Colonic mucosa (tissue), 1 donor: ENCODE results near the genes SEC61A1 and GATA2.

DNA sequence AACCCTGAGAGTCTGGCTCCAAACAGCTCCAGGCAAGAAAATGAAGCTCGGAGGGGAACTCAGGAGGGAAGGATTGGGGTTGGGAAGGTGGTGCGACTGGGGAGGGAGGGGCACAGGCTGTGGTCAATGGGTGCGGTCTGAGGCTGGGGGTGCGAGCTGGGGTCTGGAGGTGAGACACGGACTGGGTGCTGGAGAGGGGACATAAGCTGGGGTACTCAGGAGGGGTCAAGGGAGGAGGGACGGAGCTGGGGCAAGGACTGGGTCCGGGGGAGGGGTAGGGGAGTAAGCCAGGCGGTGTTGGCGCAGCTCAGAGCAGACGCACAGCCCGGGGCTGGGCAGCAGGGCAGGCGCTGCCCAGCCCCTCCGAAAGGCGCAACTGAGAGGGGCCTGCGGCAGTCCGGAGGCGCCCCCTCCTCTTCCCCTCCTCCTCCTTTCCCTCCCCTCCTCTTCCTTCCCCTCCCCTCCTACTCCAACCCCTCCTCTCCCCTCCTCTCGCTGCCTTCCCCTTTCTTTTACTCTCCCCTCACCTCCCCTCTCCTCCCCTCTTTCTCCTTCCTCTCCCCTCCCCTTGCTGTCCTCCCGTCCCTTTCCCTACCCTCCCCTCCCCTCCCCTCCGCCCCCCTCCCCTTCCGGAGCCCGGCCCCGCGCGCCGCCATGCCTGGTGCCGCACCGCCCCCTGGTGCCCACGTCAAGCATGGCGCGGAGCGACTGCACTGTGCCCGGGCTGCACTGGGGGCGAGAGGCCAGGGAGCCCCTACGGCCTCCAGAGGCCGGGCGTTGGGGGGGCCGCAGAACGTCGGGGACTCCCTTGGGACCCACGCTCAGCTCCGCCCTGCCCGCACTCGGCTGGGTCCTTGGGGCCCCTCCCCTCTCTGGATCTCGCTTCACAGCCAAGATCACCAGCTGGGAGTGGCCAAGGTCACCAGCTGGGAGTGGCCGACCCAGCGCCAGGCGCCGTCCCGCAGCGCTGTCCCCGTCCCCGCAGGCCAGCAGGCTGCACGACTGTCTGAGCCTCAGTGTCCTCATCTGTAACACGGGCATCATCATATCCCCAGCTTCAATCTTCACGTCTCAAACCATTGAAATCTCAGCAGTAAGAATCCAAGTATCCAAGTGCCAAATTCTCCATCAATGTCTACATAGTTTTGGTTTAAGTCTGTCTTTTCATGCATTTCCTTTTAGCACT, 42.9 kb downstream of the TPRA1 start:
- PRO-cap = bidirectional peak, plus-strand start at position 976 of the sequence, minus-strand start at position 874 of the sequence

- PRO-cap = no peak
Observed at GRCh38 chr3:127573144-127574095, 17.1 kb downstream of the TPRA1 start.

GRCh38 chr3:127574945-127575678, 15.4 kb downstream of the TPRA1 start:
- PRO-cap = no peak

DNA sequence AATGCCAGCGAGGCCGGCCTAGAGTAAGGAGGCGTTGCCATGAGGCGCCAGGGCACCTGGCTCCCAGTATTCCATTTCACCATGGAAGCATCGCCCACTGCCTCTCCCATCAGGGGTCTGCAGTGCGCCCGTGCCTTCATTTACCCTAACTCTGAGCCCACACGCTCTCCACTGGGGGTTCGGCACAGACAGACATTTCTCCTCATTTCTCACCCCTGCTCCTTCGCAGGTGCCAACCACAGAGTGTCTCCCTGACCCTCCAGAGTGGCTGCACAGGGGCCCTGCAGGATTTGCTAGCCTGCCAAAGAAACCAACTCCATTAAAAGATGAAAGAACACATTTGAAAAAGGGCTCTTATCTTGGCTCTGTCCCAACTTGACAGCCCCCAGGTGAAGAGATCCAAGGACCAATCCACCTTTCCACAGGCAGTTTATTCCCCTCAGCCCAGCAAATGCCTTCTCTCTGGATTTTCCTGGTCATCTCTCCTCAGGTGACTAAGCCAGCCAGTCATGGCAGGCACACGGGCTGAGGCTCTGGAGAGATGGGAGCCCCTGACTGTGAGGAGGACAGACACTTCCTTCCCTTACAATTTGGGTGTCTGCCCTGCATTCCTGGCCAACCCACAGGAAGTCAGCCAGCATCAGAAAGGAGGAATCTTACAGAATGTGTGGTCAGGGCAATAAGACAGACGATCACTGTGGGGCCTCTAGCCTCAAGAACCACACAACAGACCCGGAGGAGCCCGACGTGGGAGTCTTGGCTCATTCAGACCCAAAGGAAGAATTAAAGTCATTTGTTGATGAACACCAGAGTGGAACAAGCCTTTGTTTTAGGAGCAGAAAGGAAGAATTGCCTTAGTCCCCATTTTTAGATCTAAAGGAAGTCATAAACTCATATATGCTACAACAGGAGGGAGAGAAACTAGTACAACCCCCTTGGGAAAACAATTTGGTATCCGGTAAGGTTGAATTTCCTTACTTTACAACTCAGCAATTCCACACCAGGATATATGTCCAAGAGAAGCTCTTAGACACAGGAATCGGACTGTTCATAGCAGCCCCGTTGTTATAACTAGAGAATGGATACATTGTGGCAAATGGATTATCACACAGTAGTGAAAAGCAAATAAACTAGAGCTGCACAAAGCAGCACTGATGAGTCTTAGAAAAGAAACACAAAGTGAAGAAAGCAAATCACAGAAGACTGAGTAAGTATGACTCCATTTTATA, 62.0 kb downstream of the ABTB1 start:
- PRO-cap = bidirectional peak, plus-strand start at position 661 of the sequence, minus-strand start at position 533 of the sequence

DNA sequence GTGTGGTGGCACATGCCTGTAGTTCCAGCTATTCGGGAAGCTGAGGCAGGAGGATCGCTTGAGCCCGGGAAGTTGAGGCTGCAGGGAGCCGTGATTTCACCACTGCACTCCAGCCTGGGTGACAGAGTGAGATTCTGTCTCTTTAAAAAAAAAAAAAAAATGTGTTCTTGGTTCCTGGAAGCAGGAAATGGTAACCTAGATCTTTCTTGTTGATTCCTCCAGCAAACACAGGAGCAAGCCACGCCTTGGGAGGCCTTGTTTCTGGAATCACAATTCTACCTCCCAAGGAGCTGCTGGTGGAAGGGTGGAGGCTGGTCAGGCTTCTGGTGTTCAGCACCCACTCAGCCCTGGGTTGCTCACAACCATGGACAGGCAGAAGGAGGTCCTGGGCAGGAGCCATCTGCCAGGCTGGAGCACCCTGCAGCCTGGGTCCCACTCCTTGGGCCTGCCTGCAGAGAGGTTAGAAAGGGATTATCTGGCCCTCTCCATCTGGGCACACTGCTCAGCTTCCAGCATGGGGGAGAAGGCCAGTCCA, 65.5 kb downstream of the ABTB1 start:
- PRO-cap = unidirectional peak, plus-strand start at position 285 of the sequence

GRCh38 chr3:127746256-127747545, 73.9 kb downstream of the ABTB1 start:
- PRO-cap = no peak

- PRO-cap = no peak
Observed at GRCh38 chr3:127778327-127778793, 44.0 kb downstream of the MGLL start.

- PRO-cap = no peak
Observed at GRCh38 chr3:127791044-127791455, 31.3 kb downstream of the MGLL start.

DNA sequence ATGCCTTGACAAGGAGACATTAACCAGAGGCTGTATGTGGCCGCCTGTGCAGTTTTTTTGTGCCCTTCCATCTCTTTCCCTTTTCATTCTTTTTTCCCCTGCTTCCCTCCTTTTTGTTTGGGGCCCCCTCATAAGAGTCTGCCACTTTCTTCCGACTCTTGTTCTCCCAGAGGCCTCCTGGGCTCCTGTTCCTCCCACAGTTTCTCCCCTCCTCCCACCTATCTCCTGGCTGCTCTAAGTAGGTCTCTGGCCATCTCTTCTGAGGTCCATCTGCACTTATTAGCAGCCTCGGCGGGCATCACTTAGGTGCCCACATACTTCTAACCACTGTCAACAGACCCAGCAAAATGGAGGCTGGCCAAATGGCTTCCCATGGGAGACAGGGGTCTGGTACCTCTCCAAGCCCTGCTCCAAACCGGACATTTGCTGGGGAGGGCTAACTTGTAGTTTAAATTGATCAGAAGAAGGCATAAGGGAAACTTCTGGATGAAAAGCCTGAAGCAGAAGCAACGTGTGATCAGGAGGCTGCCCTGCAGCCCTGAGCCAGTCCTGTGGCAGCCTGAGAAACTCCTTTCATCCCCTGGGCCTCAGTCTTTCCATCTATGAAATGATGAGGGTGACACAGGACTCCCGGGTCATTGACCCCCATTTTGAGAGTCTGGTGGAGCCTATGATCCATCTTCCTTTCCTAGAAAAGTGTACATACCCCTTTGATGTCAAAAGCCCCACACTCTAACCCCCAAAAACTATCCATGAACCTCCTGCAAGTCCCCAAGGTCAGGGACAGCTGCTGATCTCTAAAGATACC, 9.0 kb downstream of the MGLL start:
- PRO-cap = no peak

DNA sequence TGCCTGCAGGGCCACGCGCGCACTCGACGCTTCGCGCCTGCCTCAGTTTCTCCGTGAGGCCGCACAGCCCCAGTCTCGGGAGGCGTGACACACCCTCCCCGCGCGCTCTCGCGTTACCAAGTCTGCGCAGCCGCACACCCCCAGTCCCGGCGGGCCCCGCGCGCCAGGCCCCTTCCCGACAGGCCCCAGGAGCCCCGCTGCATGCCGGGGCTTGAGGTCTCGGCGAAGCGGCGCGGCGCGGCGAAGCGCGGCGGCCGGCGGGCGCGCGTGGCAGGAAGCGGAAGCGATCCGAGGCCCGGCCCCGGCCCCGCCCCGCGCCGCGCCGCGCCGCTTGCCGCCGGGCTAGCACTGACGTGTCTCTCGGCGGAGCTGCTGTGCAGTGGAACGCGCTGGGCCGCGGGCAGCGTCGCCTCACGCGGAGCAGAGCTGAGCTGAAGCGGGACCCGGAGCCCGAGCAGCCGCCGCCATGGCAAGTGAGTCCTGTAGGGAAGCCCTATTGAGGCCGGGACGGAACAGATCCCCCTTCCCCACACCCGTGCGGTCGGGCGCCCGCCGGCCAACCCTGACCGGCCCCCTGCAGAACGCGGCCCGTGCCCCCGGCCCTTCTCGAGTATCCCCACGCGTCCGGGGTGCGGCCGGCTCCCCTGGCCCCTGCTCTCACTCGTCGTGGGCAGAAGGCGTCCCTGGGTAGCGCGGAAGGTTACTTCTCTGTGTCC, at the start of gene SEC61A1:
SEC61A1 (plus strand) TSS at position 351 of the 716 bp plus-strand sequence.
- PRO-cap = bidirectional peak, plus-strand start at position 356 of the sequence, minus-strand start at position 115 of the sequence

GRCh38 chr3:128415822-128416835, 50.6 kb downstream of the DNAJB8 start:
- PRO-cap = no peak

DNA sequence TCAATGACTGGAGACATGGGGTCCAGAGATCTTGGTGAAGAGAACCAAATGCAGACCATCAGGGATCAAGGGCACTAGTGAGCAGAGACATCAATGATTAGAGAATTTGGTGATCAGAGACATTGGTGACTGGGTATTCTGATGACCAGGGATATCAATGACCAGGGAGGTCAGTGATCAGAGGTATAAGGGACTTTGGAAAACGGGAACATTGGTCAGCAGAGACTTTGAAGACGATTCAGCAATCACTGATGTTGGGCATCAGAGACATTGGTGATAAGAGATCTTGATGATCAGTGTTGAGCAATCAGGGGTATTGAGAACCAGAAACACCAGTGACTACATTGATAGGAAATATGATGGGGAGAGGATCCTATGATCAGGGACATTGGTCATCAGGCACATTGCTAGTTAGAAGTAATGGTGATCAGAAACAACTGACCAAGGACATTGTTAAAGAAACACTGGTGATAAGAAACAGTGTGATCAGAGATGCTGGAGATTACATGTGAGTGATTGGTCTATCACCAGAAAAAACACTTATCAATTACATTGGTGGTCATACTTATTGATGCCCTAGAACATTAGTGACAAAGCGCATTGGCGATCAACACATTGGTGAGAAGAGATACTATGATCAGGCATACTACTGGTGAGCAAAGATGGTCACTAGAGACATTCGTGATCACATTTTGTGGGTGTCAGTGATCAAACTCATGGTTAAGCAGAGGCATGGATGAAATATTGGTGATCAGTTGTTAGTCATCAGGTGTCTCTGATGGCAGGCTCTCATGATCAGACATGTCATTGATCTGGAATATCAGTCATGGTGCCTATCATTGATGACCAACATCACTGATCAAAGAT, 11.6 kb upstream of the DNAJB8 start:
- PRO-cap = no peak

GRCh38 chr3:128492726-128493508, at the start of gene GATA2:
TSS of gene GATA2 (minus strand) at chr3:128493201.
- PRO-cap = unidirectional peak, minus-strand start at chr3:128493200

DNA sequence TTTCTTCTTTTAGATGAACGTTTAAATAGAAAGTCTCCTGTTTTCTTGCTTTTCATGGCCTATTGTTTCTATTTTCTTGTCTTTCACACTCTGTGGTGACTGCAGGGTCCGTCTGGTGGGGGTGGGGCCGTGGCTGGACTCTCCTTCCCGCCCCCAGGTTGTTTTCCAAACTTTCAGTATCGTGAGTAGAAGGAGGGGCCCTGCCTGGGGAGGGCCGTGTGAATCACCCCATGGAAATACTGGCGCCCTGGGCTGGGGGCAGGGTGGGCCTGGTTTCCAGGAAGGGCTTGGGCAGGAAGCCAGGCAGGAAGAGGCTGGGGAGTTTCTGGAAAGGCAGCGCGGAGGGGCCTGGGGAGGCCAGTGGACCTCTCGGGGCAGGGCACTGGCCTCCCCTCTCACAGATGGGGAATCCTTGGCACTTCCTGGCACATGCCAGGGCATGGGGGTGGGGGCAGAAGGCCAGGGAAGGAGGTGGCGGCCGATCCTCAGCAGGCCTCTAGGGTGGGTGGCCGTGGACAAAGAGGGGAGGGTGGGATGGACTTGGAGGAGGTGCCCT, 56.3 kb upstream of the GATA2 start:
- PRO-cap = no peak

- PRO-cap = no peak
Observed at GRCh38 chr3:128554125-128554568, 61.1 kb upstream of the GATA2 start.

GRCh38 chr3:128573465-128573811, 77.2 kb downstream of the RPN1 start:
- PRO-cap = no peak

DNA sequence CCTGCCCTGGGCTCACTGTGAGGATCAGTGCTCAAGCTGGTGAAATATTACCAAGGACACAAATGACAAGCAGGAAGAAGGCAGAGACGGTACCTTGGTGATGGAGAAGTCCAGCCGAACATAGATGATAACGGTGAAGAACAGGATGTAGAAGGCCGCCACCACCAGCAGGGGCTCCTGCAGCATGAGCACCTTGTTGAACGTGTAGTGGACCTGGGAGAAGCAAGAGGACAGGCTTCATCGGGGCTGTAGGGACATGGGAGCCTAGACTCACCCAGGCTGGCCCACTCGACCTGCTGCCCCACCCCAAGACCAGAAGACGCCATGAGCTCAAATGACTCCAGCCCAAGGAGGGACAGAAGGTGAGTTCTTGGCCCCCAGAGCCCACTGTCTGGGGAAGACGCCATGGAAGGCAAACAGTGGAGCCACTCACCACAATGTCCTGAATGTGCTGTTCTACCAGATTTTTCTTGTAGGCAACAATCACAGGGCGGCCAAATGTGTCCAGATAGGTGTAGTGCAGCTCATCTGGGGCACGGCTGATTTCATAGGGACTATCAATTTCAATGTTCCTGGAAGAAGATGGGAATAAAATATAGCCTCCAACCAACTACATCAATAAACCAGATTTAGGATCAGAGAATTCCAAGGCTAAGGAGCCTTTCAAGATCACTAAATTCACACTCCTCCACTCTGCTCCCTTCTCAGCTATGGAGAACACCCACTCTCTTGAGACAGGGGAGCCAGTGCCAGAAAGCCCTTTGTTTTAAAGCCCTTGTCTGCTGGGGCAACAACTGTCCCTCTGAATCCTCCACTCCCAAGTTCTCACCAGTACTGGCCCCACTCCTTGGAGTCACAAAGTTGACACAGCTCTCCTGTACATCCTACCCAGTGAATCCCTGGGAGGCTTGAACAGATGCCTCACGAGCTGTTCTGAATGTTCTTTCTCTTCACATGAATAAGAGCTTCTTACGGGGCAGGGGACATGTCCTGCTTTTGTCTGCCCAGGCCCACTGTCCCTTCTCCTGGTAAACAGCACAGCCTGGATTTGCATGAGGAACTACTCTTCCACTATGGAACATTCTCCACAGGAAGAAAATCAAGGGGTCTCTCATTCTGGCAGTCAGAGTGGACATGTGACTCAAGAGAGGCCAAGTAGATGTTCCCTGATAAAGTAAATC, 24.8 kb downstream of the RPN1 start:
- PRO-cap = no peak

DNA sequence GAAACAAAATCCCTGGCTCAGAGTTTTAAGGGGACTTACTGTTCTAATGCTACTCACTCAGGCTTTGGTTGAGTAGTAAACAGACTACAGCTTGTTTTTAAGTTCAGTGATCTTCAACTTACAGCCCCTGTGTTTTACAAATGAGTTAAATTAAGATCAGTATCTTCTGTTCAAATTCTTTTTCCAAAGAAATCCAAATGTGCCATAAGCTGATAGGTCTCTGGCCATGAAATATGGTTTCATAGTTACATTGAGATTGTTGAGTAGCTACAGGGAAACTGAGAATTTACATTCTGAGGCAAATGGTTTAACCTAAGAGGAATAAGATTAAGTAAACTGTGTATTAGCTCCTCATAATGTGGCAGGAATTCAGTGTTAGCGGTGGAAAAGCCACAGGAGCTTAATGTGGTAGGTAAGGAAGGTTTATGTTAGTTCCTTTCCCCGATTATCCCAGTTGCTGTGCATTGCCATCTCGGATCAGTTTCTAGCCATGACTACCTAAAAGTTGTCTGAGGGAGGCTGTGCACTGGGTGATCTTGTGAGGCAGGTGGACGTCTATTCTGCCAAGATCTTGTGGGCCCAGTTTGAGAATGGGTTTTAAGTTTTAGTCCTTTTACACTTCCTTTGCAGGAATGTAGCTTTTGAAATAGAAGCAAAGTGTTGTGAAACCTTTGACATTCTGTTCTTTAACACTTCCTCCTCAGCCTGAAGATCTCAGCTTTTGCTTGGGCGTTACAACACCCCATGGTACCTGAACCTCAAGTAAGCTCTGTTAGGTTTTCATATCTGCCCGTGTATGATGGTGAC, 33.1 kb downstream of the RAB7A start:
- PRO-cap = no peak

DNA sequence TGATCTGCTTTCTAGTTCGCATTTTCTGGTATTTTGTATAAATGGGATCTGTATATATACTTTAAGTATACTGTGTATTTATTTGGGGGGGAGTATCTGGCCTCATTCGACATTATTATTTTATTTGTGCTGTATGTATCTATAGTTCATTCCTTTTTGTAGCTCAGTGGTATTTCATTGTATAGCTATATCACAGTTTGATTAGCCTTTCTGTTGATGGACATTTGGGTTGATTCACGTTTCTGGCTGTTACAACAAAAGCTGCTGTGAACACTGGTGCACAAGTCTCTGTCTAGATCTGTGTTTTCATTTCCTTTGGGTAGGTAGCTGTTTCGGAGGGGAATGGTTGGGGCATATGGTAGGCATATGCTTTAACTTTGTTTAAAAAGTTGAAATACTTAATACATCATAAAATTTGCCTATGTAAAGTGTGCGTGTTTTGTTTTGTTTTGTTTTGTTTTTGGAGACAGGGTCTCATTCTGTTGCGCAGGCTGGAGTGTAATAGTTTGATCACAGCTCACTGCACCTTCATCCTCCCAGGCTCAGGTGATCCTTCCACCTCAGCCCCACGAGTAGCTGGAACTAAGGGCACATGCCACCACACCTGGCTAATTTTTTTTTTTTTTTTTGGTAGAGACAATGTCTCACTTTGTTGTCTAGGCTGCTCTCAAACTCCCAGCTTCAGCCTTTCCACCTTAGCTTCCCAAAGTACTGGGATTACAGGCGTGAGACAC, 42.3 kb downstream of the RAB7A start:
- PRO-cap = no peak

GRCh38 chr3:128808772-128809024, 70.7 kb upstream of the ACAD9 start:
- PRO-cap = no peak